Metanephros (tissue), 2 donors: ENCODE measurements around a stretch of chr16.

DNA sequence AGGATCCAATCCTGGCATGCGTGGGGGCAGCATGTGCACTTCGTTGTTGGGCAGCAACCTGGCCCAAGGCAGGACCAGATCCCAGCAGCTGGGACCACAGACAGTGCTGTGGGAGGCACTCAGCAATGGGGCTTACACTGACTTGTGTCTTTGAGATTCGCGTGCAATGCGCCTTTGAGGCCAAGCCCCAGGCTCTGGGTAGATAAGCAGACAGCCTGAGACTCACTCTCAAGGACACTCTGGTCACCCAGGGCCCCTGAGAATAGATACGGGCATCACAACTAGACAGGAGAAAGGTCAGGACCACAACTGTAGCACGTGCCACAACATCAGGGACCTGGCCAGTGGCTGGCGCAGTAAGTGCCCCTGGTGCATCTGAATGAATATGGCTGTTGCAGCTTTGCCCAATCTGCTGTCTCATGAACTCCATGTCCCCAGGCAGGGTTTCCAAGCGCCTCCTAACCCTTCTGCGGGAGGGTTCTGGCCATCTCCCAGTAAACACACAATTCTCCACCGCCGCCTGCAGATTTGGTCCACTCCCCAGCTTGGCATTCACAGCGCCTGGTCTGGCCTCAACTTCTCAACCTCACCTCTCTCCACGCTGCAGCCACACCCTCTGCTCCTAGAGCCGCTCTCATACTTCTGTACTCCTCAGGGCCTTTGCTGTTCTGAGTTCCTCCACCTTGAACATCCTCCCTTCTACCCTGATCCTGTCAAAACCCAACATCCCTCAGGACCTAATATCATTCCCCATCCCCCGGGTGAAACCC, 3.1 kb downstream of the PAM16 start:
- RAMPAGE, long total RNA, result no peak

DNA sequence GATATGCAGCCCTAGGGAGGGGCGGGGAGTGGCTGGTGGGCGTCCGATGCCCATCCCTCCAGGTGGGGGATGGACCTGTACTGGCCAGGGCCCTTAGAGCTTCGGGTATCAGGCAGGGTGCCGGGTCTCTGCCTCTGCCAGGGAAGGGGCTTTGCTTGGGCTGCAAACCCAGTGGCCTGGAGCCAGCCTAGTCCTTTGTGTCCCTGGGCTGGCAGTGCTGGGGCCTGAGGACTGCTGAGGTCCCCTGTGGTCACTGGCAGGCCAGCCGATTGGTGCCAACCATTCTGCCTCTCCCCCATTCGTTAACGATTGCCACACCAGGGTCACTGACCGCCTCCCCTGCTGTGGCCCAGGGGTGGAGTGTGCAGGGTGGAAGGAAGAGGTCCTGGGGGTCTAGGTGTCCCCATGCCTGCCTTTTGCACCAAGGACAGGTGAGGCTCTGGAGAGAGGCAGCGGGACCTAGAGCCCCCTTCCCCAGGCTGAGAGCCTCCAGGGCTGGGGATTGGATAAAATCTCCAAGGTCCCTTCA, 881 bp downstream of the VASN start:
- RAMPAGE, long total RNA, result no peak

- RAMPAGE, long total RNA, result no peak
Measured at GRCh38 chr16:4380614-4381653, 9.3 kb downstream of the VASN start.

DNA sequence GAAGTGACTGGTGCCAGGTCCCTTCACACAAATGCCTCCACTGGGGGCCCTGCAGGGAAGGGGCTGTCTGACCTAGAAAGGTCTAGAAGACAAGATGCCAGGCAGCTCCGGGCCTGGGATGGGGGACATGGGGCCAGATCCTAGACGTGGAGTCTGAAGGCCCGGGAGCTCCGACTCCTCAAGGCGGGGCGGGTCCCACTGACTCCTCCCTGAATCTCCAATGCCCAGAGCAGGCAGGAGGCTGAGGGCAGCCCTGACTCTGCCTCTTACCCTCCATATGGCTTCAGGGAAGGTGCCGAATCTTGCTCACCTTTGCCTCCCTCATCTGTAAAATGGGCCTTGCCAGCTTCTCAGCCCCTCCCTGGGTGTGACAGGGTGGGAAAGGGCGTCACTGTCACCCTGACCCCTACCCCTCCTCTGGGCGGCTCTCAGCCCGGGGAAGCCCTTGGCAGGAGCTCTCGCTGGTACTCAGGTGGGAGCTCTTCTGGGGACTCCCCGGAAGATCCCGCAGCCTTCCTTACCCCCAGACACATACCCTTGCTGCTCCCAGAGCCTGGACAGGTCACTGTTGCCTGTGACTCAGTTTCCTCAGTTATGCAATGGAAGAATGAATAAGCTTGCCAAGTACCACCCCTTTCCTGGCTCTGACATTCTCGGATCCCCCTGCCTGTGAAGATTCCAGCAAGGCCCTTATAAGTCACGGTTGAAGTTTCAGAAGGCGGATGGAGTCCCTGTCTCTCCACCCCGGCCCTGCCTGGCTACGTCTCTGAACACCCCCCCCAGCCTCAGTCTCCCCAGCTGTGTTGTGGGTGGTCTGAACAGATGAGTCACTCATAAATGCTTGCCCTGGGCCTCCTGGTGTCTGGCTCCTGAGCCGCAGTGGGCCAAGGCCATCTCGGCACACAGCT, 15.0 kb downstream of the VASN start:
- RAMPAGE, long total RNA, result no peak

DNA sequence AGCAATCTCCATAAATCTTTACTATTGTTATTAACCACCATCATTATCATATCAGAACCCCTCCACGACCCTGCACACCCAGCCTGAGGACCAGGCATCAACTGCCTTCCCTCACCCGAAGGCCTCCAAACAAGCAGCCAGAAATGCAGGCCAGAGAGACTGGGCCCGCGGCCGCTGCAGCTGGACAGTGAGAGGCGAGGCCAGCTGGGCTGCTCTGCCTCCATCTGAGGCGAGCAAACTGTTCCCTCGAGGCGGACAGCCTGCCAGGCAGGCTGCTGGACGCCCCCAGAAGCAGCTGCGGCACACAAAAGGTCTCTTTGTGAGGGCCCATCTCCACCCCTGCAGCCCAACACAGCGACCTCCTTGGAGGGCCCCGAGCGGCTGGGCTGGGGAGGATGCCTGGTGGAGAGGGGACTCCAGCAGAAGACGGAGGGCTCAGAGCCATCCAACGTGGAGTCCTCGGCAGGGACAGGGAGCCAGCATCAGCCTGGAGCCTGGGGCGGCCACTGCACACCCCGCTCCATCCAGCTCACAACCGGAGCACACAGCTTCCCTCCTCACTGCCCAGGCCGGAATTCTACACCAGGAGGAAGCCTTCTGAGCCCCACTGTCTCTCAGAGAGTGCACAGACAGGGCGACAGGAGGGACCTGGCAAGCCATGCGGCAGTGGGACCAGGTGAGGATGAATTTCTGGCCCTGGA, 4.6 kb downstream of the CORO7 start:
- RAMPAGE, long total RNA, result no peak

- RAMPAGE, long total RNA, result no peak
Measured at GRCh38 chr16:4416753-4417395, 478 bp upstream of the CORO7 start.

DNA sequence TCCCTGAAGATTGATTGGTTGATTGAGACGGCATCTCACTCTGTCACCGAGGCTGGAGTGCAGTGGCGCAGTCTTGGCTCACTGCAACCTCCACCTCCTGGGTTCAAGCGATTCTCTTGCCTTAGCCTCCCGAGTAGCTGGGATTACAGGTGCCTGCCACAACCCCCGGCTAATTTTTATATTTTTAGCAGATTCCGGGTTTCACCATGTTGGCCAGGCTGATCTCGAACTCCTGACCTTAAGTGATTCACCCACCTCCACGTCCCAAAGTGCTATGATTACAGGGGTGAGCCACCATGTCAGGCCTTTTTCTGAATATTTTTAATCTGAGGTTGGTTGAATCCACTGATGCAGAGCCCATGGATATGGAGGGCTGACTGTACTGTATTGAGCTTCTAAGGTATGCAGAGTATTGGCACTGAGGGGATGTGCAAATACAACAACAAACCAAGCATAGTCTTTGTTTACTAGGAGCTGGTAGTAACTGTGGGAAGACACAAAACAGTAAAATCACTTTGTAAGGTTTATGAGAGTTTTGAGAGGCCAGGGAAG, 8.8 kb downstream of the HMOX2 start:
- RAMPAGE, long total RNA, result no peak

GRCh38 chr16:4618053-4618872, 3.6 kb upstream of the UBALD1 start:
- RAMPAGE, long total RNA, result no peak

DNA sequence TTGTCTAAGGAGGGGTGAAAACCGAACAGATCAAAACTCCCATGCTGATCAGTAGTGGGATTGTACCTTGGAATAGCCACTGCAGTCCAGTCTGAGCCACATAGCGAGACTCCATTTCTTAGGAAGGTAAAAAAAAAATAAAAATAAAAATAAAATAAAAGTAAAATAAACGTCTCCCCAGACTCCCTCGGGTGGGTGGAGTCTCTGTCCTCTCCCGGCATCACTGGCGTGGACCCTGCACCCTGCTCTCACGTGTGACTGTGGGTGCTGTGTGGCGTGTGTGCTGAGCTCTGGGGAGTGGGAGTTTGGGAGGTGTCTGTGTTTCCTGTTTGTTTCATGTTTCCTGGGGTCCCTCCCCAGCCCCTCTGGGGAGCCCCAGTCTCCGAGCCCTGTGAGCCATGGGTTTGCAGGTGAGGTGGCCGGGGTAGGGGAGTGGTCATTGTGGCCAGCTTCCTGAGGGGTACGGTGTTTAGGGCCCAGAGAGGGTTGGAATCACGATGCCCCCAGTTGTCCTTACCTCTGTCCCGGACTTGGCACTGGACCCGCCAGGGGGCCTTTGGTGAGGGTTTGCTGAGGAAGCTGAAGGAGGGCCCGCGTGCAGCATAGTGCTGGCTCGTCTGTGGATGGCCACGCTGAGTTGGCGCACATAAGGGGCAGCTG, 34.2 kb upstream of the NUDT16L1 start:
- RAMPAGE, long total RNA, result no peak

GRCh38 chr16:4723301-4723674, 10.8 kb downstream of the ANKS3 start:
- RAMPAGE, long total RNA, result no peak

GRCh38 chr16:4725059-4725563, 9.0 kb downstream of the ANKS3 start:
- RAMPAGE, long total RNA, result no peak

DNA sequence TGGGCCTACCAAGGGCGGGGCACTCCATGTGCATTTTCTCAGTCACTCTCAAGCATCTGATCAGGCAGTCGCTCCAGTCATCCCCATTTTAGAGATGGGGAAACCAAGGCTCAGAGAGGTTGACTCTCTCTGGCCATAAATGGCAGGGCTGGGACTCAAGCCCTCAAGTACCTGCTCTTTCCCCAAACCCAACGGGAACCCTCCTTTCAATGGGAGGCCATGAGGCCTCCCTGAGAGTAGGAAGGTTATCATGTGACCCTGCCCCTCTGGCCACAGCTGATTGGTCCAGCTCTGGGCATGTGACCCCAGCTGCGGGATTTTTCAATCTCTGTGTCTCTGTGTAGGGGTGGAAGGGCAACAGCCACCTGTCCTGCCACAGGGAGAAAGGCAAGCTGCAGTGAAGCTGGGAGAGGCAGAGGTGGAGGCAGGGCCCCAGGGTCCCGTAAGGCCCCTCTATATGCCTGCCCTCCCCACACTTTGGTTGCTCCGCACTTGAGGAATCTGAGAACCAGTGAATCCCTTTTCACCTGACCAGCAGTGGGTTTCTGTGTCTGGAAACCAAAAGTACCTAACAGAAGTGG, 10.8 kb downstream of the DNAAF8 start:
- RAMPAGE, long total RNA, result no peak

DNA sequence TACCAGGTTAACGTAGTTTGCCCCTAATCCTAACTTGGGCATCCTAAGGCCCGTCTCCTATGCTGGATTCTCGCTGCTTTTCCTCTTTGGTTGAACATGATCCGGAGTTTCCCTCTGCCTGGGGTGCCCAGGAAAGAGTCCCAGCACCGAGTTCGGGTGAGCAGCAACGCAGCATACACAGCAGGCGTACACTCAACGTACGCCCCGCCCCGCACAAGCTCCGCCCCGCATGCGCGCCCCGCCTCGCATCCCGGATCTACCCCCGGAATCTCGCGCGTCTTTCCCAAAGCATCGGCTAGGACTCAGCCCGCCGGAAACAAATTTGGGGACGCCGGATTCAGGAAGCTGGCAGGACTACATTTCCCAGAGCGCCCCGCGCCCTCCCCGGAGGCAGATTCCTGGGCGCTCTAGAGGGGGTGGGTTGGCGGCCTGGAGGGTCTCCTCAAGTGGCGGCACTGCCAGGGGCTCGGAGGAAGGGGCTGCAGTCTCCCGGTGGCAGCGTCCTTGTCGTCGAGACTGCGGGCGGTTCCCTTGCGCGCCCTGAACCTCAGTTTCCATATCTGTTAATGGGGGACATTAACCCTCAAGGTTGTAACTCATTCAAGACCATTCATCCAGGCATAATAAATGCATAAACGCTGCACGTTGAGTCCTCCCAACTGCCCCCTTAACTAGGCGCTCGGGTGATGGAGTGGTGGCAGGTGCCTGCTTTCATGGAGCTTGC, 1.7 kb upstream of the ZNF500 start:
- RAMPAGE, long total RNA, result no peak

- RAMPAGE, long total RNA, result no peak
Measured at GRCh38 chr16:4796919-4797738, 2.0 kb downstream of the SMIM22 start.

DNA sequence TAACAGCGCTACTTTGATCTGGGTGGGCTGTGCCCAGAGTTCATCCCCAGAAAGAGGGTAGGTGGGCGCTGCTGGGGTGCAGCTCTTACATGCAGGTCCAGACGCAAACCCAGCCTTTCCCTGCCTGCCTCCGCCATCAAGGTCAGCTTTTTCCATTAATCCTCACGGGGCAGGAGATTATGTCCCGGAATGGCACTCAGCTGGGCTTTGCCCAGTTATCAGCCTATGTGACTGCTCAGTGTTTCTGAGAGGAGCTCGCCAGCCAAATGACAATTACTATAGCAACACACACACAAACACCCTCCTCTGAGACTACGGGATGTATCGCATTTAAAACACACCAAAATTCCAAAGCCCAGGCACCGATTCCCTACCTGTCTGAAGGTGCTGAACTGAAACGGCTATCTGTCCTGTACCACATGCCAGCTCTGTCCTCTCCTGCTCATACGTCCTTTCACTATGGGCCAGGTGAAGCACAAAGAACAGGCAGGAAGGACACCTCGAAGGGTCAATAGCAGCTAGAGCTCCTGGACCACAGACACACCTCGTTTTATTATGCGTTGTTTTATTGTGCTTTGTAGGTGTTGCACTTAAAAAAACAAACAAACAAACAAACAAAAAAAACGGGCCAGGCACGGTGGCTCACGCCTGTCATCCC, 20.0 kb downstream of the GLYR1 start:
- RAMPAGE, long total RNA, result no peak

DNA sequence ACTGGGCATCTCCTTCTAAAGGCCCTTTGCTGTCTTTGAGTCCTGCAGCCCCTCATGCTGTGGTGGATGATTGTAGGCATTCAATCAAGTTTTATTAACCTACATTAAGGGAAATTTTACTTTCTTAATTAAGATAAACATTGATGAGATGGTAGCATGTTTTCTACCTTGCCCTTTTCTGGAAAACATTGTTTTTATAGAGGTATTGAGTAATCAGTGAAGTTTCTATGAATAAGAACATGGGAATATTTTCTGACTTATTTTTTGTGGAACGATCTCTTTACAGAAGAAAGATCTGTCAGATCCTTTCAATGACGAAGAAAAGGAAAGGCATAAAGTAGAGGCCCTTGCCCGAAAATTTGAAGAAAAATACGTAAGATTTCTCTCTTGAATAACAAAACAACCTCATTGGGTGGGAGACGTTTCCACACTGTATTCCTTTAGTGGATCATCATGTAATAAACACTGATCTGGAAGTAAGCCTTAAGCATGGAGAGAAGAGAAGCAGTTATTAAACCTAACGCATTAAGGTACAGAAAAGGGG, 10.5 kb downstream of the UBN1 start:
- RAMPAGE, long total RNA, result no peak

GRCh38 chr16:4870112-4871096, 23.1 kb downstream of the UBN1 start:
- RAMPAGE, long total RNA, result no peak

- RAMPAGE, long total RNA, result no peak
Measured at GRCh38 chr16:4876673-4877197, 29.5 kb downstream of the UBN1 start.

DNA sequence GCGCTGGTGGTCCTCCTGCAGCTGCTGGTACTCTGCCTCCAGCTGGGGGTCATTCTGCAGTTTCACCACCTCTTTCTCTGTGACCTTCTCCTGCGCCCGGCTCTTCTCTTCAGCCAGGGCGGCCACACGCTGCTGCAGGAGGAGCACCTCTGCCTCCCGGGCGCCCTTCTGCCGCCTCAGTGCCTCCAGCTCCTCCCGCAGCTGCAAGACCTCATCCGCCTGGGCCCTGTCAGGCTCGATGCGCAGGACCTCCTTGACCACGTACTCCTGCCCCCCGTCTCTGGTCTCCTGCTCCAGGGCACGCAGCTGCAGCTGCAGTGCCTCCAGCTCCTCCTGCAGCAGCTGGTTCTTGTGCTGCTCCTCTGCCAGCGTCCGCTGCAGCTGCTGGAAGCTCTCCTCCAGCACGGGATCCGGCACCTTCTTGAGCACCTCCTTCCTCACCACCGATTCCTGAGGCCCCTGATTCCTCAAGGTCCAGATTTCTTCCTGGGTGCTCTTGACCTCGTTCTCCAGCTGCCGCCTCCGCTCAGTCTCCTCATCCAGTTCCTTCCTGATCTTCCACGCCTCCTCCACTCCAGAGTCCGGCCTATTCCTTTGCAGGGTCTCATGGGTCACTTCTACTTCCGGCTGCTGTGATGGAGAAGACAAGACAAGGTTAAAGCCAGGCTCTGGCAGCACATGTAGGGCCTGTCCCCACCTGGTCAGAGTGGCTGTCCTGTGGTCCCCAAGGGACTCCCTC, 38.3 kb downstream of the UBN1 start:
- RAMPAGE, long total RNA, result no peak

DNA sequence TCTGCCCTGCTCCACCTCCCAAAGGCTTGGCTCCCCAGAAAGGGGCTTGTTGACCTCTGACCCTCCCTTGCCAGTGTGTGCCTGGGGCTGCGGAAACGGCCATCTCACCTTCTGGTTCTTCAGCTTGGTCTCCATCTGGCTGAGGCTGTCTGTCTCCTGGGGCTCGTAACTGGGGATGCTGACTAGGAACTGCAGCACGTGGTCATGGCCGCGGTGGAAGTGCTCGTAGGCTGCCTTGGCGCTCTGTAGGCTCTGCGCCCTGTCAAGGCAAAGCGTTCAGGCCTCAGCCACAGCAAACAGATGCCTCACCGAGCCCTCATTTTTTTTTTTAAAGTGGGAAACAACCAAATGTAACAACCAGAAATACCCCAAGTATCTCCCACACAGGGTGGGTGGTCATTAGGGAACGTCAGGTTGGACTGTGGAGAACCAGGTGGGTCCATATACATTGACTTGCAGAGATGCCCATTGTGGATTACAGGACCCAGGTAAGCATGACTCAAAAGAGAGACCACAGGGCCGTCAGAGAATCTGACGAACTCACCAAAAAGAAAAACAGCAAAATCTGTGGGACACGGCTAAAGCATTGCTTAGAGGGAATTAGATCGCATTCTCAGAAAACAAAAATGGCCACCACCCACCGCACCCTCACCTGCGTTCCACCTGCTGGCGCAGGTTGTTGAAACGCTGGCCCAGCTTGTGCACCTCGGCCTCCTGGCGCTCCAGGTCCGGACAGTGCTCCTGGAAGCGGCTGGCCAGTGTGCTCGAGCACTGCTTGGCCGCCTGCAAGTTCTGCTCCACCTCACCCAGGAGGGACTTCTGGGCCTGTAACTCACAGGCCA, 43.0 kb downstream of the UBN1 start:
- RAMPAGE, long total RNA, result no peak